SK-MEL-5 (cell line): ENCODE measurements around a stretch of chr7.

RAMPAGE:
- cytosol, long total RNA, result no peak
- long total RNA, result no peak
- nucleus, long total RNA, result no peak
These were observed 69.3 kb upstream of the RSBN1L start for GRCh38 chr7:77626538-77627744.

DNA sequence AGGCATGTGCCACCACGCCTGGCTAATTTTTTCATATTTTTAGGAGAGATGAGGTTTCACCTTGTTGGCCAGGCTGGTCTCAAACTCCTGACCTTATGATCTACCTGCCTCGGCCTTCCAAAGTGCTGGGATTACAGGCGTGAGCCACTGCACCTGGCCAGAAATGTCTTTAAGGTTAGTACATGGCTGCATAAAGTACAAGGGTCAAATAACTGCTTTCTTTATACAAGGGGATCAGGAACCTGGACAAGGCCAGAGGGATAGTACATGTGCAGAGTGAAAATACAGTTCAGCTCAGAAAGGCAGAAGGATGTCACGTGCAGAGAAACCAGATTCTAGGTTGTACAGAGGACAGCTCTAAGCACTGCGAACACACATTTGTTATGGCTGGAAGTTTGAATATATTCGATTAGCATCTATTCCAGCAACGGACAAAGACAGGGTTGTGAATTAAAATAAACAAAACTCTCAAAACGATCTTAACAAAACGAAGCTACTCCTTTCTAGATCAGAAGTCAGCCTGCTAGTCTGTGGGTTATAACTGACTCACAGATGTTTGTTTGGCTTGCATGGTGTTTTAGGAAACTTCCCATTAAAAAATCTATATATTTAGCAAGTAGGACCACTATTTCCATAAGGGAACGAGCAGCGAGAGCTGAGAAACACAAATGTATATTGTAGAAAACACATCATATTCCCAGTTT, 5.9 kb upstream of the RSBN1L start:
RAMPAGE:
- cytosol, long total RNA, result no peak
- long total RNA, result no peak
- nucleus, long total RNA, result no peak

DNA sequence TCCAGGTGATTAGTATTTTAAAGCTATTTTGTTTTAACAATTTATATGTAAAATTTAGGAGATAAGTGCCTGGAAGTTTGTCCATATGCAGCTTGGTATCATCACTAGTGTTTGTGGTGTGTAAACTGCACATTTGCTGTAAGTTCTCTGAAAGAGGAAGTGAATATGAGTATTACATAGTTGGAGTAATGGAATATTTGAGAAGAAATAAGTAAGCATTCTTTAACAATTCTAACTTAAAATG, 2.0 kb downstream of the RSBN1L start:
RAMPAGE:
- cytosol, long total RNA, result no peak
- long total RNA, result no peak
- nucleus, long total RNA, result no peak

DNA sequence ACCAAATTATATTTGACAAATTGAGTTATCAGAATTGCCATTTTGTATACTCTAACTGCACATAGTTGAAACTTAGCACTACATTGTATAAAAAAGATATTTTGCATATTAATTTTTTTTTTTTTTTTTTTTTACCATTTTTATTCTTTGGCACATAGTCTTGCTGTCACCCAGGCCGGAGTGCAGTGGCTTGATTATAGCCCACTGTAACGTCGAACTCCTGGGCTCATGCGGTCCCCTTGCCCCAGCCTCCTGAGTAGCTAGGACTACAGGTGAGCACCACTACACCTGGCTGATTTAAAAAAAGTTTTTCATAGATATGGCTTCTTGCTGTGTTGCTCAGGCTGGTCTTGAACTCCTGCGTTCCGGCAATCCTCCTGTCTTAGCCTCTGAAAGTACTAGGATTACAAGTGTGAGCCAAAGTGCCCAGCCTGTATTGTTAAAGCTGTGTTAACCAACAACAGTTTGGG, 15.0 kb downstream of the RSBN1L start:
RAMPAGE:
- cytosol, long total RNA, result no peak
- long total RNA, result no peak
- nucleus, long total RNA, result no peak

DNA sequence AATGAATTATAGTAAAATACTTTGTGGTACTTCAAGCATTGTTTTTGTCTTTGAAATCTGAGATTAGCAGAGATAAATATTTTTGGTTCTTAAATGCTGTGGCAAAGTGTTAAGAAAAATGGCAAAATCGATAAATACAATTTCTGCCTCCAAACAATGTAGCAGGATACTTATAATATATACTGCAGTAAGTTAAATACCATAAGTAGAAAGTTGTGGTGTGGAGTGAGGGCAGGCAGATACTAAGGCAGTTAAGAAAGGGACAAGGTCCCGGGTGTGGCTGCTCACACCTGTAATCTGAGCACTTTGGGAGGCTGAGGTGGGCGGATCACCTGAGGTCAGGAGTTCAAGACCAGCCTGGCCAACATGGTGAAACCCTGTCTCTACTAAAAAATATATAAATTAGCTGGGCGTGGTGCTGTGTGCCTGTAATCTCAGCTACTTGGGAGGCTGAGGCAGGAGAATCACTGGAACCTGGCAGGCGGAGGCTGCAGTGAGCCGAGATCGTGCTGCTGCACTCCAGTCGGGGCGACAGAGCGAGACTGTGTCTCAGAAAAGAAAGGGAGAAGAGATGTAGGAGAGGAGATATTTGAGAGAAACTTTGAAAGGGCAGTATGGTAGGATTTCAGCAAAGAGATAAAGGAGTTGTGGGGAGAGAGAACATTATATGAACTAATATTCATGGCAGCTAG, 21.4 kb downstream of the RSBN1L start:
RAMPAGE:
- cytosol, long total RNA, result no peak
- long total RNA, result no peak
- nucleus, long total RNA, result no peak

DNA sequence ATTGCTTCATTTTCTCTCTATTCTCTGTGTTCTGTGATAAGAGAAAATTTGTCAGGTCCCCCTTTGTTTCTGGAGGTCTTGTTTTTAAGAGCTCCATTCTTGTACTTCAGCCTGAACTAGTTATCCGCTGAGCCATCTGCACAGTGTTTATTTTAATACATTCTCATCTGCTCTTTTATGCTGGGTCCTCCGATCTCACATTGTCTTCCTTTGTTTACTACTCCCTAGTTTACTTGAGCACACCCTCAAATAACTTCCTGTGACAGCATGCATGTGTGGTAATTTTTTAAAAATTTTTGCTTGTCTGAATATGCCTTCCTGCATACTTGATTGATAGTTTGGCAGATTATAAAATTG, 31.7 kb downstream of the RSBN1L start:
RAMPAGE:
- cytosol, long total RNA, result no peak
- long total RNA, result no peak
- nucleus, long total RNA, result no peak

DNA sequence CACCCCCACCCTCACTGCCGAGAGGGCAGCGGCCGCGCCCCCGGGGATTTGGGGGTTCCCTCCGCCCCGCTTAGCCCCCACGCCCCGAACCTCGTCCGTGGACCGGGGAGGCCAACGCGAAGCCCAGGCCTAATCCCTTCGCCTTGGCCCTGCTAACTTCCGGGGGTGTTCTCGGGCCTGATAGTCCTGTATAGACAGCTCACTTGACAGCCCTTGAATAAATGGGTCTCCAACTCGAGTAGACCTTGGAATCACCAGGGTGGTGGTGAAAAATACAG, 221.8 kb upstream of the TMEM60 start:
RAMPAGE:
- cytosol, long total RNA, result no peak
- long total RNA, result no peak
- nucleus, long total RNA, result no peak

RAMPAGE:
- cytosol, long total RNA, result no peak
- long total RNA, result no peak
- nucleus, long total RNA, result no peak
These were observed 602.3 kb upstream of the TMEM60 start for GRCh38 chr7:78400453-78401042.

RAMPAGE:
- cytosol, long total RNA, result no peak
- long total RNA, result no peak
- nucleus, long total RNA, result no peak
These were observed 157.9 kb upstream of the GNAI1 start for GRCh38 chr7:79976739-79977059.

RAMPAGE:
- cytosol, long total RNA, result no peak
- long total RNA, result no peak
- nucleus, long total RNA, result no peak
These were observed 773 bp downstream of the GNAI1 start for GRCh38 chr7:80135309-80135898.

GRCh38 chr7:80135899-80136328, 1.3 kb downstream of the GNAI1 start:
RAMPAGE:
- cytosol, long total RNA, result no peak
- long total RNA, result no peak
- nucleus, long total RNA, result no peak

DNA sequence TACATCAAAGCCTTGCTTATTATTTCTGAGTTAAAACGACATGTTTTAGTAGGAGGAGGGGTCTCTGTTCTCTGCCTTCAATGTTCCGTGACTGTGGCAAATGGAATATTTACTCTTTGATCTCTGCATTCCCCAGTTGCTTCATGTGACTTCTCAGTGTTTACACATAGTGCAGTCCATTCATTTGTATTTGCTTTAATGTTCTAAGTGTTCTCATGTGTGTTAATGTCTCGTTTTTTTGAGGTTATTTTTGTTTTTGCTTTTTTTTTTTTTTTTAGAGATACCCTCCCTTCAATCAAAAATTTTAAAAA, 75.8 kb downstream of the GNAI1 start:
RAMPAGE:
- cytosol, long total RNA, result no peak
- long total RNA, result no peak
- nucleus, long total RNA, result no peak

DNA sequence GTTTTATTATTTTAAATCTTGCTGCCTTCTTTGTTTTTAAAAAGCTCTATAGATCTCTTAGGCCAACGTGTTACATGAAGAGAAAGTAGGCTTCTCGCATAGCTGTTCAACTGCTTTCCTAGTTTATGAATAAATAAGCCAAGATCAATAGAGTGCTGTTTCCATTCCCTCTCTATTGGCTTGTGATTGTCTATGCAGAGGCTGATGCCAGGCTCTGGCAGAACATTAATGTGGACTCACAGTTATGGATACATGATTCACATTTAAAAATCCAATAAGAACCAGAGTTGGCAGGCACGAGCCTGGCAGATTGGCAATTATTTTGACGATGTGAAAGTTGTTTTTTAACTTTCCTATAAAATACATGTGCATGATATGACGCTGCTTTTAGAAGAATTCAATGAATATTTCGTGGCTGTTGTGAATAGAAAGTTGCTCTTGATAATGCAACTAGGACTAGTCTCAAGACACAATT, 137.5 kb downstream of the GNAT3 start:
RAMPAGE:
- cytosol, long total RNA, result no peak
- long total RNA, result no peak
- nucleus, long total RNA, result no peak

RAMPAGE:
- cytosol, long total RNA, result no peak
- long total RNA, result no peak
- nucleus, long total RNA, result no peak
These were observed 11.5 kb downstream of the GNAT3 start for GRCh38 chr7:80500294-80500914.

DNA sequence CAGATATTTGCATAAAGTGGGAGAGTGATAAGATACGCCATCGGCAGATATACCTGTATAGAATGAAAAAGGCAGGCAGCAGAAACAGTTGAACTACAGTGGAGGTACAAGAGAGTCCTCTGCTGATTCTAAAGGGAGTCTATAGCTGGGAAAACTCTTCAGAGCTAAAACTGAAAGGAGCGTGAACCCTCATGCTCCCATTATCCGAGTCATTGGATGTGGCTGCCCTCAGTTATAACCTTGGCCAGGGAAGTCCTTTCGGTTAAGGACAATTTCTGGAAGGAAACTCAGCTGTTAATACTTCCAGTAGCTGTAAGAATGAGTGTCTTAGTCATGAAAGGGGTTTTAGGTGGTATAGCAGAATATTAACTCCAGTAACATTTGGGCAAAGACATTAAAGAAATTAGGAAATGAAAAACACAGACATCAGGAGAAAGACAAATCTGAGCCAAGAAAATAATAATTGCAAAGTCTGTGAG, 14.6 kb upstream of the GNAT3 start:
RAMPAGE:
- cytosol, long total RNA, result no peak
- long total RNA, result no peak
- nucleus, long total RNA, result no peak

GRCh38 chr7:80594134-80594825, 44.2 kb upstream of the CD36 start:
RAMPAGE:
- cytosol, long total RNA, result no peak
- long total RNA, result no peak
- nucleus, long total RNA, result no peak

DNA sequence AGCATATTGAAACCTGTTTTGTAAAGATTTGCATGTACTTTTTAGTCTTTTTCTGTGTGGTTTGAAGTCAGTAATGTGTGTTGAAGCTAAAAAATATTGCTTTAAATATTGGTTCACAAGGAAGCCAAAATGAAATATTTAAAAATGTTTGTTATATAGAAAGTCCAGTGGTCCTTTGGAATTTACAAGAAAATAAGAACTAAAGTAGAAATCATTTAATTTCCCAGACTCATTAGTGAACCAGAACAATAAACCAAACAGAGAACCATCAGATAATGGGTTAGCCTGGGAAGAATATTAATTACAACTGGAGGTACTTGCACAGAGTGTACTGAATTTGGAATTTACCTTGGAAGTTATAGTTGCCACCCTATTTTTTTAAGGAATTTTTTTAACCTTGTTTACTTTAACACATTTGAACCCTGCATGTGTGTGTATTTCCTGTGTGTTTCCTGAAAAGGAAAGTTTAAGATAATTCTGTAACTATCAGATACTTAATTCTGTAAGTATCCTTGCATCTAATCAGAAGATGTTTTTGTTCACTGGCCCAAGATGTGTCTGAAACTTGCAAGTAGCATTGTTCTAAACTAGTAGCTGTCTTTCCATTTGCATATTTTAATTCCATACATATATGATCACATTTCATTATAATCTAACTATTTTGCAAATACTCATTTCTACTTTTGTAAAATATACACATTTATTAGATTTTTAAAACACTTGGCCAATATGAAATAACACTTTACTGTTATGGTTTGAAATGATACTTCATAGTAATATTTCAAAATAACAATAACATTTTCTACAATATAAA, 1.4 kb downstream of the CD36 start:
RAMPAGE:
- cytosol, long total RNA, result no peak
- long total RNA, result no peak
- nucleus, long total RNA, result no peak

DNA sequence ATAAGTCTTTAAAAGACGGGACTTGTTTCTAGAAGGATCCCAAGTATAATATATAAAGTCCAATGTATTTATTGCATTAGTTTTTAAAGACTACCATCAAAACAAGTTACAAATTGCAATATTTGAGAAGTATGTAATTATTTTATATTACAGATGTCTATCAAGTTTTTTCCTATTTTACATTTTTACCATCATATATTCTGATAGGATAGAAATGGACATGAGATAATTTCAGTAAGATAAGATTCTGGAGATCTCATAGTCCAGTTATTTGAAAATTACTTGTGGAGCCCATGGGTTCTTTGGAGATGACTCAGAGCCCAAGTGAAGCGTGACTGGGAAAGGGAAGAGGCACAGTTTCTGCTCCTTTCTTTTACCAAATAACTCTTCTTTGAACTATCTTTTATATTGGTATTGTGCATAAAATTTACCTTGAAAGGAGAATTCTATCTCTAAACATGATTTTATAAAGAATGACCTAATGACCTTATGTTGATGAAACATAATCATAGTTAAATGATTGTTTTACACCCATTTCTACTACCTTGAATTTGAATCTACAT, 2.4 kb downstream of the CD36 start:
RAMPAGE:
- cytosol, long total RNA, result no peak
- long total RNA, result no peak
- nucleus, long total RNA, result no peak

RAMPAGE:
- cytosol, long total RNA, result no peak
- long total RNA, result no peak
- nucleus, long total RNA, result no peak
These were observed 2.3 kb upstream of the SEMA3C start for GRCh38 chr7:80921147-80921651.

DNA sequence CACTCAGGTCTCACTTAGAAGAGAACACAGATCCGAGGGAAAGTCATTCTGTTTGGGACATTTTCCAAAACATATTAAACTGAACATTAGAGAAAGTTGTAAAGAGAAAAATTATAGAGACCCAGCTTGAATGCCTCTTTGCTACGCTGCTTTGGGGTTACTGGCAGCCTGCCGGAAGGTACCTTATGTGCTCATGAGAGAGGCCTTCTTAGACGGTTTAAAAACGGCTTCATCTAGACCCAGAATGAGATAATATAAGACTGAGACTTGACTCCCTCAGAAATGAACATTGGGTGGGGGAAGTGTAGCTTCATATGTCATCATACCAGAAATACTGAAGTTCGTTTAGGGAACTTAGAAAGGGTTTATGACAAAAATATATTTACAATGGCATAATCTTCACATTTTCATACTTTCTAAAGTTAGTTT, 40.5 kb upstream of the HGF start:
RAMPAGE:
- cytosol, long total RNA, result no peak
- long total RNA, result no peak
- nucleus, long total RNA, result no peak